Vein endothelial cell (primary cell): ENCODE measurements around a stretch of chr2.

GRCh38 chr2:62424930-62425452, 81.0 kb downstream of the TMEM17 start:
- CAGE, long polyA plus RNA, result no peak

GRCh38 chr2:62466929-62467552, 39.0 kb downstream of the TMEM17 start:
- CAGE, long polyA plus RNA, result no peak

DNA sequence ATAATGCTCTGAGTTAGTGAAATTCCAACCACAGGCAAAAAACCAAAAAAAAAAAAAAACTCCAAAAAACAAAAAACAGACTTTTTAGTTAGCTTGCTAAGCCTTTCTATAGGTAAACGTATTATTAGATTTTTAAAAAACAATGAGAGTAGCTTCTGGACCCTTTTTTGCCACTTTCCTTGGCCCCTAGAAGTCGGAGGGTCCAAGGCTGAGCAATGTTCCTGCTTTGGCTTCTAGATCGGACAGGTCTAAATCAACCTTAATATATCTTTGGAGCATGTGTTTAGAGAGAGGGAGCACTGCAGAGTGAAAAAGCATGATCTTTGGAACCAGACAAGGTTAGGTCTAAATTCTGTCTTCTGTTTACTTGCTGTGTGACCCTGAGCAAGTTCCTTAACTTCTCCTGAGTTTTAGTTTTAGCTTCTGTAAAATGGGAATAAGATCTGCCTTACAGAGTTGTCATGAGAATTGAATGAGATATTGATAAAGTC, 14.1 kb downstream of the TMEM17 start:
- CAGE, long polyA plus RNA, result no peak

GRCh38 chr2:62540208-62540640, 34.2 kb upstream of the TMEM17 start:
- CAGE, long polyA plus RNA, result no peak

- CAGE, long polyA plus RNA, result no peak
Measured at GRCh38 chr2:62730400-62731046, 25.0 kb downstream of the EHBP1 start.

DNA sequence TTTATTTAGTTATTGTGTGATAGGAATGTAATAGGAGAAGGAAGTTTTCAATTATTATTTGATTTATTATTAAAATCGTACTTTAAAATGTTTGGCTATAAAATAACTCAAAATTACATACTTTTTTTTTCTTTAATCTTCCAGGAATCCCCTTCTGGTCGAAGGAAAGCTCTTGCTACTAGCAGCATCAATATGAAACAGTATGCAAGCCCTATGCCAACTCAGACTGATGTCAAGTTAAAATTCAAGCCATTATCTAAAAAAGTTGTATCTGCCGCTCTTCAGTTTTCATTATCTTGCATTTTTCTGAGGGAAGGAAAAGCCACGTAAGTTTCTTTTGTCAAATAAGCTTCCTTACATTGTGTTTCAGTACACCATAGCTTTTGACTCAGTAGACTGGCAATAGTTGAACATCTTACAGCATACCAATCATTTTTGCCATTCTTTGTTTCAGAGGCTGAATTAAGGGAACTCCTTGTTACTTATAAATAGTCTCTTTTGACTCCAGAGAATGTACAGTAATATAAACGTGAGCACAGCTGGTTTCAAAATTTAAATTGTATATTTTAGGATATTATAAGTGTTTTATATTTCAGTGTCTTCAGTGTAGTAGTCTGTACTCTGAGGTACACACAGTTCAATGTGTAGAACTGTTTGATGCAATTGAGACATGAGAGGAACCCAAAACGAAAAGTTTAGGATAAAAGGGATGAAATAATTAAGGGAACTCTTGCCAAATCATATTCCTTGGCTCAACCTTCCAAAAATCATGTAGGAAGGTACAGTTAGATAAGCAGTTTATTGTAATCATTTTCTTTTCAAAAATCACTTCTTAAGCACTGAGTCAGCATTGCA, 120.7 kb downstream of the EHBP1 start:
- CAGE, long polyA plus RNA, result no peak

- CAGE, long polyA plus RNA, result no peak
Measured at GRCh38 chr2:62875774-62876431, 170.4 kb downstream of the EHBP1 start.

DNA sequence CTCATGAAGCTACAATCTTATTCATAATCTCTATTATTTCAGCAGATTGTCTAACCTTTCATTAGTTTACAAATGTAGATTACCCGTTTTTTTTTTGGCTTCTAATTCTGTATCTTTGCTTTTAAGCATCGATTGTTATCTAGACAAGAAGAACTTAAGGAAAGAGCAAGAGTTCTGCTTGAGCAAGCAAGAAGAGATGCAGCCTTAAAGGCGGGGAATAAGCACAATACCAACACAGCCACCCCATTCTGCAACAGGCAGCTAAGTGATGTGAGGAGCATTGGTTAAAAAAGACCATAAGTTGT, 95.3 kb upstream of the OTX1 start:
- CAGE, long polyA plus RNA, result no peak

DNA sequence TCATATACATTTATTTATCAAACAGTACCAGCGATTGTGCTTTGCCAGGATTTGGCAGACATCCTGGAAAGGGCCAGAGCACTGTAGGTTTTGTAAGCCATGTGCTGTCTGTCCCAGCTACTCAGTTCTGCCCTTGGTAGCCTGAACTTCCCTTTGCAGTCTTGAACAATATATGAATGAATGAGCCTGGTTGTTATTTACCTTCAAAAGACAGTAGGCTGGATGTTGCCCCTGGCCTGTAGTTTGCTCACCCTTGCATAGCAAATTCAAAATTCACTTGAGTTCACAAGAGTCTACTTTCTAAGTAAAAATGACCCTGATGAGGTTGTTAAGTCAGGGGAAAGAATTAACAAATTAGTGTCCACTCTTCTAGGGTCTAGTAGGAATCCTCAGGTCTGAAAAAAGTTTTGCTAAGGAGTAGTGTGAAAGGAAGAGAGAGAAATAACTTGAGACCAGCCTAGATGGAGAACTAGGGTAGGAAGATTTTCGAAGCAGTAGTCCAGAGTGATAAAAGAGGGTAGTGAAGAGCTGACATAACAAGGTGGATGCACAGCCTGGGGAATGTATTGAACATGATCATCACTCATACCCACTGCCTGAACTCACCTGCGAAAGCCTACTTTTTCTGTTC, 68.3 kb upstream of the OTX1 start:
- CAGE, long polyA plus RNA, result no peak

DNA sequence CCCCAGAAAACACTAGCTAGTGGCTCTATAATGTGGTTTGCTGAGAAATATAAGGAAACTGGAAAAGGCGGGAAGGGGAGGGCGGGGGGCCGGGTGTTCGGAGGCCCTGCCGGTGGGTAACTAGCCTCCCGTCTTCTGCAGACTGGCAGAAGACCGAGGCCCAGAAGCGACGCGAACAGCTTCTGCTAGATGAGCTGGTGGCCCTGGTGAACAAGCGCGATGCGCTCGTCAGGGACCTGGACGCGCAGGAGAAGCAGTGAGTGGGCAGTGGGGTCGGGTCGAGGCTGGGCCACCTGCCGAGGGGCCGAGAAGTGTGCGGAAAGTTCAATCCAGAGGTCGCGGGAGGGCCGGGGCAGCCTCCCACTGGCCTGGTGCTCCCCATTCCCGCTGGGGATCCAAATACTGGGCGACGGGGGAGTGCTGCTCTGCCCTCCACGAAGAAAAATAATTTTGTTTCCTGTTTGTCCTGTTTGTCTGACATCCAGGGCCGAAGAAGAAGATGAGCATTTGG, 5.7 kb upstream of the OTX1 start:
- CAGE, long polyA plus RNA, result no peak

- CAGE, long polyA plus RNA, result no peak
Measured at GRCh38 chr2:63058617-63059250, 8.1 kb downstream of the OTX1 start.

- CAGE, long polyA plus RNA, result no peak
Measured at GRCh38 chr2:63566431-63567108, 21.7 kb downstream of the WDPCP start.

GRCh38 chr2:63614988-63615455, 26.3 kb downstream of the MDH1 start:
- CAGE, long polyA plus RNA, result no peak

- CAGE, long polyA plus RNA, result no peak
Measured at GRCh38 chr2:63810905-63811418, 30.7 kb upstream of the UGP2 start.

DNA sequence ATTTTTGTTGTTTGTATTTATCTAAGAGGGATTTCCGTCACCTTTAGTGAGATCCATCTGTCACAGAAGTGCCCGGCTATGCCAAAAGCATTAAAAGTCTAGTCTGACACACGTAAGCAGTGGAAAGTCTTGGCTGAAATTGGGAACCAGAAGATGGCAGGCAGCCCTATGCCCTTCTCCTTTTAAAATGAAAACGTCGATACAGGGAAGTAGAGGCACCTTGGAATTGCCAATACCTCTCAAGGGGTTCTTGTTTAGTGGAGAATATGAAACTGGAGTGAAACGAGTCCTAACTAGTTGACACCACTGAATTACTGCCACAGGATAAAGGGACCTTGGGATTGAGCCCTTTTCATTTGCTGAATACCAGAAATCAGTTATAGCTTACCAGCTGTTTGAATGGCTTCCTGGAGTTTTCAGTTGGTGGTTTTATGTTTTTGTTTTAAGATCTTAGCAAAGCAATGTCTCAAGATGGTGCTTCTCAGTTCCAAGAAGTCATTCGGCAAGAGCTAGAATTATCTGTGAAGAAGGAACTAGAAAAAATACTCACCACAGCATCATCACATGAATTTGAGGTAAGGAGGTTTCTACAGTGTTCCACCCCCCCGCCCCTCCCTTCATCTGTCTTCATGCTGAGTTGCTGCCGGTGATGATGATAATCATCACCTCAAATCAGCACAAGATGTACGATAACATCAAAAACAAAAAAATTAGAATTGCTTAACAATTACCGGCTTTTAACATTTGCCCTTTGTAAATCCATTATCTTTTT, 14.3 kb downstream of the UGP2 start:
- CAGE, long polyA plus RNA, result no peak

- CAGE, long polyA plus RNA, result no peak
Measured at GRCh38 chr2:64381930-64382340, 72.0 kb upstream of the LGALSL start.

GRCh38 chr2:64391307-64391892, 62.6 kb upstream of the LGALSL start:
- CAGE, long polyA plus RNA, result no peak

DNA sequence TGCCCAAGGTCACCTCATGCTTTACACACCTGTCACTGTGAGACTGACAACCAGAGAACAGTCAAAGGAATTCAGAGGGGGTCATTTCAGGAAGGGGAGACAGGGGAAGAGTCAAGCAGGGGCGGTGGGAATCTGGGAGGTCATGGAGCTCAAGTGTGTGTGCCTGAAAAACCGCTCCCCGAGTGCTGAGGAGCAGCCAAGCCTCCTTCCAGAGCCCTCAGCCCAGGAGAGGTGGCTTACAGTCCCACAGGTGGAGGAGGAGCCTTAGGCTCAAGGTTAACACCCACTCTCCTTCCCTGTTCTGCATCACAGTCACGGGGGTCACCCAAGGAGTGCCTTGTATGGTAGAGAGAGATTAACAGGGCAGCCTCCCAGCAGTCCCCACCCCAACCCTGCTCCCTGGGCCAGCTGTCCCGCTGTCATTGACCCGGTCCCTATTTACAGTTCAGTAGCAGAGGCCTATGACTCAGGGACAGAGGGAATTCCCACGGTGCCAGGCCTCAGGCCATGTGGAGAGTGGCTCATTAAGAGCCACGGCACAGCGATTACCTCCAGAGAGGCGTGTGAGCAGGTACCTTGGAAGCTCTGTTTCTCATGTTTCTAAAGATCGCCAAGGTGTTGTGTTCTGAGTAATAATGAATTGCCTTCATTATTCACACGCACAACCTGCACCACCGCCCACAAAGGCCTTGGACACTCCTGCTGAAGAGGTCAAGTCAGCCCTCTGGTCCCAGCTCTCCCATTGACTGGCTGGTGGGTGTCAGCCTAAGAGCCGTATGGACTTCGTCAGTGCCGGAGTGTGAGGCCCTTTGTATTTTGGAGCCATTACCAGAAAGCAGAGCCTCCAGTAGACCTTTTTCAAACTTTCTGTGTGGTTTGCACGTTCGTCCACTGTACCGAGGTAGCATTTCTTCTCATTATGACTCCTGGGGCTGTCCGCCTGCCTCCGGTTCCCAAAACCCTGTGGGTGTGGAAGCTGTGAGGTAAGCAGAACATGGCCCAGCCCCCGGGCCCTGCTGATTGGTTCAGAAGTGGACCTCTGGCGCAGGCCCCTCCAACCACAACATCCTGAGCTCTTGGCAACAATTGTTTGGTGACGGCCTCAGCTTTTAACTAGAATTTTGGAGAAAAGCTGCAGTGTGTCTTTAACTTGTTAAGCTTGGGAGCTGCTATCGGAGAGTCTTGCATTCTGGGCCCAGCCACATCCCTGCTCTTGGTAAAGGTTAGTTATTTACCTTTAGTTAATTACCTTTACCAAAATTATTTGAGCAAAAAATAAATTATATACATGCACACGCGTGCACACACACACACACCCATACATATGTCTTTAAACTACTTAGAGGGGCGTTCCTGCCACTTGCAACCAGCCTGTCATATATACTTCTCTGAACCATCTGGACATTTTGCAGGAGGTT, 47.0 kb downstream of the SERTAD2 start:
- CAGE, long polyA plus RNA, result no peak

- CAGE, long polyA plus RNA, result no peak
Measured at GRCh38 chr2:64649514-64650175, 4.1 kb downstream of the SERTAD2 start.

DNA sequence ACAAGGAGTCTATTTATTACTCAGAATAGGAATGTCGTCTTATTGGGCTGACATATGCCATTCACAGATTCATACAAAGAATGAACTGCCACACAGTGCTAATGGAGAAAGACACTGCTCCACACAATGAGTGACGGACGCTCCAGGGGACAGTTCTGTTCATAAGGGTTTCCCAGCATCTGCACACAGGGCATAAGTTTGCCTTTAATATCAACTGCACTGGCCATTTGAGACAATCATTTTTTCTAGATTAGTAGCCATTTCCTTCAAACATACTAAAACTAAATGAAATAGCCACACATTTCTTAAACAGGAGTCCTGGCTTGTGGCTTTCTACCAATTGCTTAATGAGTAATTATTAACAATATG, 3.4 kb downstream of the SERTAD2 start:
- CAGE, long polyA plus RNA, result no peak